ENCODE measurements around a stretch of chr6.

DNA sequence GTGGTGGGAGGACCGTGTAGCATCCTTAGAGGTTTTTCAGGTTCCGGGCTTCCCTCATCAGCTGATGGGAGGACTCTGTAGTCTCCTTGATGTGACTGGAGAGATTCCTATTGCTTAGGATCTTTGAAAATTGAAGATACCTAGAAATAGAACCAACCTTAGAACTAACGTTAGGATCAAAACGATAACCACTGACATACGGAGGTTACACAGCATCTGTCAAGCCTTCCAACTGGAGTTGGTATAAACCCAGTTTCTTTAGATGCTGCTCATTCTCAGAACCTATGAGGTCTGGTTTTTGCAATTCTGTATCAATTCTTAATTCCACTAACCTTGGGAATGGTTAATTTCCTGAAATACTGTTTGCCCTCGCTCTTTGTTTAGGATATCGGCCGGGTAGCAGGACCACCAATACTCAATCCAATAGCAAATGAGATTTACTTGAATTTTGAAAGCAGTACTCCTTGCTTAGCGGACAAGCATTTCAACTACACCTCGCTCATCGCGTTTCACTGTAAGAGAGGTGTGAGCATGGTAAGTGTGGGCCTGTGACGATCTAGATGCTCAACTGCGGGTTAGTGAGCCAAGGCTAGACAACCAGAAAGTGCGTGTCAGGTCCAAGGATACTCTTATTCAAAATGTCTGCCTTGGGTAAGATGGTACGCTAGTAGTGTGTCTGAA lies 46.0 kb upstream of the SLC22A1 start:
- PRO-cap = no peak

GRCh38 chr6:160102434-160102746 lies 19.2 kb upstream of the SLC22A1 start:
- PRO-cap = no peak

- PRO-cap = no peak
These were observed 1.5 kb upstream of the SLC22A1 start for GRCh38 chr6:160120168-160120472.

DNA sequence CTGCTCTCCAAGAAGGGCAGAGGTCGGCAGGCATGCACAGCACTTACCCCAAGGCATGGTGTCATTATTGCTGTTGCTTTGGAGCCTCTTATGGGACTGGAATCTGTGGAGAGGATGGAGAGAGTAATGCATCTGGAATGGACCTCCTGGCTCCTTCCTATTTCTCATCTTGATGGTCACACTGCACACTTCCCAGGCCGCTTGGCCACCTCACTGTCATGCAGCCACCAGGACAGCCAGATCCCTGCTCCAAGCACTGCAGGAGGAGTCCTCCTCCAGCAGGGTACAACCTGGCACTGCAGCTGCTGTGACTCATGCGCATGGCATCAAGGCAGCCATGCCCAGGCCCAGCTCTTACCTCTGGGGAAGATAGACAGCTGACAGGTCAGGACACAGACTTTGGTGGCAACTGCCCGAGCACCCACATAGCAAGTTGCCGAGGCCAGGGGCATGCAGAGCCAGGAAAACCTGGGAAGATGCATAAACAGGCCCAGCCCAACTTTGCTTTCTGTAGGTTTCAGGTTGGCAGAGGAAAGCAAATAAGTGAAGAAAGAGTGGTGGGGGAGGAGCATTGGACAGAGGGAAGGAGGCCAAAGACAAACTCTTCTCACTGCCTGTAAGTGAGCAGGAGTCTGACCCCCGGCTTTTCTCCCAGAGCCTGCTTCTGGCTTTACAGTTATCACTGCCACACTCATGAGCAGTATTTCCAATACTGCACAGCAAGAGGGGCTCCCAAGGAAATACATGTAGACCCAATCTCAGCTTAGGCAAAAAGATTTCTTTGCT lies 38.7 kb downstream of the SLC22A3 start:
- PRO-cap = no peak

DNA sequence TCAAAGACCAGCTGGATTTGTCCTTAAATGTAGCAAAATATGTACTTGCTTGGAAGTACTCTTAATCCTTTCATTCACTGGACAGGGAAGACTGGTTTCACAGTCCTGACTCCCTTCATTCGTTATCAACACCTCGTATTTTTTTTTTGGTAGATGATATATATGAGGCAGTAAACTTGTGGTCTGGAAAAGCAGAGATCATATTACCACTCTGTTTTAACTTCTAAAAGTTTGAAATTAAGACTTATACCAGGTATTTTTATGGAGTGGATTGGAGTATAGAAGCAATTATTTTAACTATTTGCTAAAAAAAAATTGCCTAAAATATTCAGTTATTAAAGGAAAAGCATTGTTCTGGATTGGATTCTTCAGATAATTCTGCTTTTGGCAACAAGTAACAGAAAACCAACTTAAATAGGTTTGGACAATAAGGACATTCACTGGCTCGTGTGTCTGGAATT lies 83.3 kb downstream of the SLC22A3 start:
- PRO-cap = no peak

- PRO-cap = no peak
These were observed 96.9 kb downstream of the SLC22A3 start for GRCh38 chr6:160444905-160445616.

- PRO-cap = no peak
These were observed 3.7 kb upstream of the LPA start for GRCh38 chr6:160667718-160668226.

DNA sequence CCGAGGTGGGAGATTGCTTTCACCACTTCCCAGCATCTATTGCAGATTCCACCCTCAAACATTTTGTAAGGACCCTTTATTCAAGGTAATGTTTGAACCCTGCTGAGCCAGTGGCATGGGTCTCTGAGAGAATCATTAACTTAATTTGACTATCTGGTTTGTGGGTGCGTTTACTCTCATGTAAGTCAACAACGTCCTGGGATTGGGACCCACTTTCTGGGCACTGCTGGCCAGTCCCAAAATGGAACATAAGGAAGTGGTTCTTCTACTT lies 71.6 kb downstream of the PLG start:
- PRO-cap = no peak

DNA sequence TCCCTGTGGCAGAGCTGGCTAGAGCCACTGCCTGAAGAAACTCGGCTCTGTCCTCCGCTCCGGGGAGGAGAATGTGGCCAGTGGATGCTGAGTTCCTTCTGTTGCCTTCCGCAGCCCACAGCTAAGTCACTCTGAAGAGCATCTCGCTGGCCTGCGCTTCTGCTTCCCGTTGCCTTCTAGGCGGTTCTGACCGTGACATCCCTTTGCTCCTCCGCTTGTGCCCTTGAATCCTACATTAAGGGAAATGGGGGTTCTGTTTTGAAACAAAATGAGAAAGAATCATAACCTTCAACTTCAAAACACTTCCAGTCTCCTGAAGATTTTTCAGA lies 135.2 kb downstream of the PLG start:
- PRO-cap = no peak

- PRO-cap = no peak
These were observed 65.4 kb upstream of the MAP3K4 start for GRCh38 chr6:160926060-160926689.

DNA sequence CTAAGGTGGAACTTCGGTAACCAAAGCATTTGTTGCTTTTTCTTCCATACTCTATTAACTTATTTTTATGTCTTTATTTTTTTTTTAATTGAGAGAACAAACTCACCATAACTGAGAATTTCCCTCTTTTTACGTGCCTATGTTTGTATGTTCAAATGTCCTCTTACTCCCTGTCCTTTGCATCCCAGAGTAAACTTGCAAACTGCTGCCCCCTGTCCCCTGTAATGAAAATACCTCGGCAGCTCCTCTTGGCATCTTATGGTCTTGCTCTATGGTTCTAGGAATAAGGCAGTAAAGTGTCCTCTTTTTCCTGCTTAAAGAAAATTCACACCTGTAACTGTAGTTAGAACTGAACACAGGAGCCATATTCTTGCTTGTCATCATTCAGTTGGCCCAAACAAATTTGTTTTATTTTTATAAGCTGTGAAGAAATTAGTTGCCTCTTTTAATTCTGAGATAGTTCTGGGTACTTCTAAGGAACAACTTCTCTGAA lies 1.2 kb downstream of the MAP3K4 start:
- PRO-cap = no peak

DNA sequence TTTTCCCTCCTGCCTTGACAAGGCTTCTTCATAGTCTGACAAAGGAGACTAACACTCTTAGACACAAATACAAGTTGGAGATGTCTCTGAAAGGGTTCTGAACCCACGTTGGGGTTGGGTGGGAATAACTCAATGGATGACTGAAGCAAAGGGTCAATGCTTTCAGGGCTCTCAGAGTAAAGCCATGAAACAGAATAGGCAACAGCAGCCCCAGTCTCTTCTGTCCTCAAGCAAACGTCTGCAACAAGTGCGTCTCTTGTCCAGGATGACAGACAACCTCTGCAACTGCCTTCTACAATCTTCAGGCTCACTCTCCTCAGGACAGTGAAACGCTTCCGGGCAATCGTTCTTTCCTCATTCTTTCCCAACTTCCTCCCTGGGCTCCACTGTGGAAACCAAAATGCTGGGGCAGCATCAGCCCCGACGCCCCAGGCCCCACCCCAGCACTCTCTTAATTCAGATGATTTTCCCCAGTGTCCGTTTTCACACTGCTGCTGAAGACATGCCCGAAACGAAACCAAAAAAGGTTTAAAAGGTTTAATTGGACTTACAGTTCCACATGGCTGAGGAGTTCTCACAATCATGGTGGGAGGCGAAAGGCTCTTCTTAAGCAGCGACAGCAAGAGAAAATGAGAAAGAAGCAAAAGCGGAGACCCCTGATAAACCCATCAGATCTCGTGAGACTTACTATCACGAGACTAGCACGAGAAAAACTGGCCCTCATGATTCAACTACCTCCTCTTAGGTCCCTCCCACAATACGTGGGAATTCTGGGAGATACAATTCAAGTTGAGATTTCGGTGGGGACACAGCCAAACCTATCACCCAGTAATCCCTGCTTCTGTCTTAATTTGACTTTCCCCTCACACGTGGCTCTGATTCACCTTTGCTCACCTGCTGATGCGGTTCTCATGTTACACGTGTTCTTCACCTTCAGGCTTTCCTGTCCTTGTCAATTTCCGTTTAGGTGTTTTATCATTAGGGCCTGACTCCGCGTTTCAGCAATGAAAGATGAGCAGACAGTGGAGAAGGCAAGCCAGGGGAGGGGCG lies 57.4 kb downstream of the AGPAT4 start:
- PRO-cap = no peak

GRCh38 chr6:161218165-161218474 lies 55.7 kb downstream of the AGPAT4 start:
- PRO-cap = no peak

DNA sequence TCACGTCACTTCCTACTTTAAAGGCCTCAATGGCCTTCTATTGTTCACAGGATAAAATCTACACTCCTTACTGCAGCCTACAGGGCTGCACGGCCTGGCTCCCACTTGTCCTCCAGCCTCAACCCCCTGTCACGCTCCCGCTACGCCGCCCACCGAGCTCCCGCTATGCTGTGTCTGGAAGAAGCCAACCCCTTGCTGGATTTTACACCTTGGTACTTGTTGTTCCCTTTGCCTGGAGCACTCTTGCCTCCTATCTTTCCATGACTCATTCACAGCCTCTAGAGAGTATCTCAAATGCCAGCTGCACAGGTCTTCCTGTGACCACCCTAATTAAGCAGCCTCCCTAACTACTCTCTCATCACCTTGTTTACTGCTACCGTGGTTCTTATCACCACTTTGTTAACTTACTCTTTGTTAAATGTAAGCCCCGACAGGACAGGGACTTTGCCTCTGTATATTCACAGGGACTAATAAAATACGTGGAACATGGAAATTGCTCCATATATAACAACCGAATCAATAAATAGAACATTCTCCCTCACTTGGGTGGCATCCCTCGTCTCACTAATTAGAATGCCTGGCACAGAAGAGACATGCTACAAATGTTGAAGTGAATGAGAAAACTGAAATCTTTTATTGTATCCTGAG lies 259.8 kb downstream of the PRKN start:
- PRO-cap = no peak

DNA sequence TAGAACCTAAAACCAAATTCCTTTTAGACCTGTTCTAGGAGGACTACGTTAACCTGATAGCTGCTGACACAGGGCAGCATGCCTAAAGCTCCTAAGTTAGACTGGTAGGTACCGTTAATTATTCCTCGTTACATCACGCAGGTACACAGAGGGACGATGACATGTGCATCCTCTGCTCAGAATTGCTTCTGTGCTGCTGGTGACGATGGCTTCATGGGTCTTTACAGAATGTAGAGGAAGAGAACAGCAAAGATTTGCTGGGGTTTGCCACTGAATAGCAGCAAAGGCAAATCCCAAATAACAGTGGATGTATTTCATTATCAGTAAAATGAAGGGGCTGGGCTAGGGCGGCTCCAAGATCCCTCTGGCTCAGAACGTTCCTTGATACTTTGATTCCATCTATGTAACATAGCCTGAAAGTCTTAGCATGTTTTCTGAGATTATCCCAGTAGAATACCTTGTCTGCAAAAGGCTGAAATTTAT lies 141.1 kb downstream of the PACRG start:
- PRO-cap = no peak

GRCh38 chr6:163249616-163249948 lies 164.9 kb upstream of the QKI start:
- PRO-cap = no peak

DNA sequence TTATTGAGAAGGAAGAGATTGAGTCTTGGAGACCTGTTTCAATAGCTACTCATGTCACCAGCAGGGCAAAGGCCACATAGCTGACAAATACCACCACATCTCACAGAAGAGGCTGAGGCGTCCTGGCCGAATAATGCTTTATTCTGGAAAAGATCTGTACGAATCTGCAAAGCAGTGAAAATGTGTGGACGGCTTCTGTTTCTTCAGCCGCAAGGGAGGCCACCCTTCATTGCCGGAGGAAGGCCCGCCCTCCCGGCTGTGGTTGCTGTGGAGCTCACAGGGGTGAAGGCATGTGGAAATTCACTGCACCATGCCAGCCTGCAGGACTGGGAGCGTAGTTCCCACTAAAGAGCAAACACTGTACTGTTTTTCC lies 89.6 kb upstream of the QKI start:
- PRO-cap = unidirectional peak, minus-strand start at position 260 of the sequence

- PRO-cap = no peak
These were observed 15.8 kb upstream of the QKI start for GRCh38 chr6:163398695-163399187.

GRCh38 chr6:163404402-163405558 lies 9.7 kb upstream of the QKI start:
- PRO-cap = bidirectional peak, plus-strand start at chr6:163405297, minus-strand start at chr6:163405078

DNA sequence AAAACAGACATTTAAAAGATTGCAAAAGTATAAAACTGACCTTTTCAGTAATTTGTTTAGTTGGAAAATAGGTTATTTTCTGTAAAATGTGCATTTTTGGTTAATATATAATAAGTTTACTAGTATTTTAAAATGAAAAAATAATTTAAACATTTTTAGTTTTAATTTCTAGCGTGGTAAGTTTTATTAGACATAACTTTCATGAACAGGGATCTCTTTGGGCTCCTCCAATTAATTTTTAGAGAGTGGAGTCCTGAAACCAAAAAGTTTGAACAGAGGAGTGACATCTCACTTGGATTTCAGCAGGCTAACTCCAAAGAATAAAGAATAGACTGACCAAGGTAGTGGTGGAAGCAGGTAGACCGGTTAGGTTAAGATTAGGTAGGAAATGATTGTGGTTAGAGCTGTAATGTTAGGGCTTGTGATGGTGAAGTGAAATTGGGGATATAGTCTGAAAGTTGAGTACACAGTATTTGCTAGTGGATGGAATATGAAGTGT lies 27.7 kb downstream of the QKI start:
- PRO-cap = no peak